ENCODE measurements around the genes NAA16 and VWA8.

GRCh38 chr13:38348728-38349255, 859 bp upstream of the UFM1 start:
- RRBS, result no CpG with 5 or more reads among the region's 11 CpGs

DNA sequence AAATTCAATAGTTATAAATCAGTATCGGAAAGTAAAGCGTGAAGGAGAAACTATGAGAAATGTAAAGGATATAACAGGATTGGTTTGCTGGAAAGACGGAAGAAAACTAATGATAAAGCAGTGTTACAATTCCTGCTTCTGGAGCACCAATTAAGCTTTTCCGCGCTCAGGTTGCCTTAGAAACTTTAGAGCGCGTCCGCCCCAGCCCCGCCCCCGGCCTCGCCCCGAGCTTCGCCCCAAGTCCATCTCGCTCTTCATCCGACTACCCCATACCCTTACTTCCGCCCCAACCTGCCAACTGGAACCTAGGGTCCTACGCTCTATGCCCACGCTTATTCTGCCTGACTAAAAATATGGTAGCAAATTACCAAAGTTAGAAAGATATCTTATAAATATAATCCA, 374 bp upstream of the UFM1 start:
- RRBS, result no CpG with 5 or more reads among the region's 18 CpGs

DNA sequence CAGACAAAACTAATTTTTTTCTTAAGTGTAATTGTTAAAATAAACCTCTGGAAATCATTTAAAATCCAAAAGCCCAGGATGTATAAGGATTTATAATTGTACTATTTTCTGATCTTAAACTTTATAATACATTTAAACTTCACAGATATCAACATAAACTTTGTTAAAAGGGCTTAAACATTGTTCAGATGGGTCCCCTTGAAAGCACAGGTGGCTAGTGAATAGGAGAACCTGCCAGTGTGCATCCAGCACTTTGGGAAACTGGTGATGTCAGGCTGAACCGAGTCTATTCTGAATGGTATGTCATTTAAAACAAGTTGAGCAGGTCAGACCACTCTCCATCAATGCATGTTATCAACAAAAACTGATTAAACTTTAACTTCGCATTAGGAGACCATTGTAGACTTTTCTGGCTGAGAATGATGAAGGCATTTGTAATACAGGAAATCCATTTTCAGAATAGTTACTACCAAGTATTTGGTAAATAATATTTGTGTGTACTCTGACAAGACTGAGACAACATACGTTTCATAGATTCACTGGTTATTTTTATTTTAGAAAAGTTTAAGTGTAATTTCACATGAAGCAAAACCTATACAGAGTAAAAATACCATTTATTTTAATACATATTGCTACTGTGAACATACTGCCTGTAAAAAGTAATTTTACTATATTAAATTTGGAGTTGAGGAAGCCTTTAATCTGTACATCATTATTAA, 50.1 kb upstream of the FREM2 start:
- RRBS, result no CpG with 5 or more reads among the region's 3 CpGs

DNA sequence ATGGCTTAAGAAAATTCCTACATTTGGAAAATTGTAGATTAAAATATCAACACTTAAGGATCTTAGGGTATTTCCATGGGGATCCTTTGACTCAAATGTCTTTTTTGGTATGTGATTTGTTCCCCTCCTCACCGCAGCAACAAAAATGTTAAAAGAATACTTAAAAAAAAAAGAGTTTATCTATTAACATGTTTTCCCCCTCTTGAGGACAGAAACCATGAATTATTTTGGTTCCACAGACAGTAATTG, 243.3 kb downstream of the COG6 start:
- RRBS, result no CpG with 5 or more reads among the region's 1 CpG

- RRBS, result no CpG with 5 or more reads among the region's 4 CpGs
Measured at GRCh38 chr13:40109227-40109873, 453.9 kb downstream of the COG6 start.

- RRBS, result no CpG with 5 or more reads among the region's 2 CpGs
Measured at GRCh38 chr13:40115535-40115833, 460.0 kb downstream of the COG6 start.

- RRBS, result no CpG with 5 or more reads among the region's 7 CpGs
Measured at GRCh38 chr13:40115834-40116589, 460.6 kb downstream of the COG6 start.

DNA sequence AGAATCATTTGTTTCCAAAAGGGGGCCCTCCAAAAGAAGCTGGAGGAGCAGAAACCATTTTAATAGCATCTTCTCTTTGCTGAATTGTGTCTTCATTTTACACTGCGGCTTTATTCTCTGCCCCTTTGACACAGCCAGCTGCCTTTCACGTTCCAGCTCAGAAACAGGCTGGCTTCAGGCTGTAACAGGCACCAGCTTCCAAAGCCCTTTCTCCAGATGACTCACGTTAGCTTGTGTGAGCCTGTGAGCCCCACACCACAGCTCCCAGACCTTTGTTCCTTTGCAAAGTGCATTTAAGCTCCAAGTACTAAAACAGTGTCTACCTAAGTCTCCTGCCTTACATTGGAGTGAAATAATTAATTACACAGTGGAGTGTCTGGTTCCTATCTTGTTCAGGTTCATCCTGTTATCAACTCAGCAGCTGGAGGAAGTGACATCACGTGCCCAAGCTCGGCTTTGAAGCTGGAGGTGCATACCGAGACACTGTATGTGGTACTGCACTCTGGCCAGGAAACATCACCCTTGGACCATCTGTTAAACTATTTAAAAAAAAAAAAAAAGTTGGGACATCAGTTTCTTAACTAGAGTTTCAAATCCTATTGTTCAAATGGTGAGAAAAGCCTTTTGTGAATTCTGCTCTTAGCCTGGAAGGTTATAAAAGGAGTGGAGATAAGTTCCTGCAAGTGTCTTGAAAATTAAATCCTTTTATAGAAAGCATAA, 475.7 kb downstream of the FOXO1 start:
- RRBS, result no CpG with 5 or more reads among the region's 6 CpGs

DNA sequence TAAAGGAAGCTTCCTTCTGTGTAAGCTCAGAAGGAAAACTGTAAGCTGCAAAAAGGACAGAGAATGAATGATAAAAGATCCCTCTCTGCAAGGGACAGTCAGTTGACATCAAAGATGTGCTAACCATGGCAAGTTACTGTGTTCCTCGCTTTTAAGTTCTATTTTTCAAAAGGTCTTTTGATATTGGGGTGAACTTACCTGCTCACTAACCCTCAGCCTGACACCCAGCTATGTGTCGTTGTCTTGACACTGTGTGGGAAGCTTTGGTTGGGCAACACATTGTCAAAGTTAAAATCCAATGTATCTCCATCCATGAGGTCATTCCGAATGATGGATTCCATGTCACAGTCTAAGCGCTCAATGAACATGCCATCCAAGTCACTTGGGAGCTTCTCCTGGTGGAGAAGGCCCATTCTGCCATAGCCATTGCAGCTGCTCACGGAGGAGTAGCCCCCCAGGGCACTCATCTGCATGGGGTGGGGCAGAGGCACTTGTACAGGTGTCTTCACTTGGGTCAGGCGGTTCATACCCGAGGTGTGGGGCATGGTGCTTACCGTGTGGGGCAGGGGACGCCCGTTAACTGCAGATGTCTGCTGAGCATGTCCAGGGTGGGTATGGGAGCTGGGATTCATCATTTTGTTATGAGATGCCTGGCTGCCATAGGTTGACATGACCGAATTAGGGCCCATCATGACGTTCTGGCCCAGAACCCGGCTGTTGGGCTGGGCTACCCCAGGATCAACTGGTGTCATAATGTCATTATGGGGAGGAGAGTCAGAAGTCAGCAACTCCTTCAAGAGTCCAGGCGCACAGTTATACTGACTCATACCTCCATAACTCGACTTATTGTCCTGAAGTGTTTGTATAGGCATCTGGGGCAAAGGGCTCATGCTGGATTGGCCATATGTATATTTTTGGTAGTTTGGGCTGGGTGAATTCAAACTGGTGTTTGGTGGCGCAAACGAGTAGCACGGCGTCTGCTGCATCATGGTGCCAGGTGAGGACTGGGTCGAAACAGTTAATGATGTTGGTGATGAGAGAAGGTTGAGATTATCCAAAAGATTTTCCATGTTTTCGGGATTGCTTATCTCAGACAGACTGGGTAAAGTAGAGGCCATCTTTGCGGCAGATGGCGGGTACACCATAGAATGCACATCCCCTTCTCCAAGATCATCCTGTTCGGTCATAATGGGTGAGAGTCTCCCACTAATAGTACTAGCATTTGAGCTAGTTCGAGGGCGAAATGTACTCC, 106.7 kb downstream of the FOXO1 start:
- RRBS, result no CpG with 5 or more reads among the region's 26 CpGs

- RRBS, result no CpG with 5 or more reads among the region's 1 CpG
Measured at GRCh38 chr13:40598603-40598971, 67.9 kb downstream of the FOXO1 start.

DNA sequence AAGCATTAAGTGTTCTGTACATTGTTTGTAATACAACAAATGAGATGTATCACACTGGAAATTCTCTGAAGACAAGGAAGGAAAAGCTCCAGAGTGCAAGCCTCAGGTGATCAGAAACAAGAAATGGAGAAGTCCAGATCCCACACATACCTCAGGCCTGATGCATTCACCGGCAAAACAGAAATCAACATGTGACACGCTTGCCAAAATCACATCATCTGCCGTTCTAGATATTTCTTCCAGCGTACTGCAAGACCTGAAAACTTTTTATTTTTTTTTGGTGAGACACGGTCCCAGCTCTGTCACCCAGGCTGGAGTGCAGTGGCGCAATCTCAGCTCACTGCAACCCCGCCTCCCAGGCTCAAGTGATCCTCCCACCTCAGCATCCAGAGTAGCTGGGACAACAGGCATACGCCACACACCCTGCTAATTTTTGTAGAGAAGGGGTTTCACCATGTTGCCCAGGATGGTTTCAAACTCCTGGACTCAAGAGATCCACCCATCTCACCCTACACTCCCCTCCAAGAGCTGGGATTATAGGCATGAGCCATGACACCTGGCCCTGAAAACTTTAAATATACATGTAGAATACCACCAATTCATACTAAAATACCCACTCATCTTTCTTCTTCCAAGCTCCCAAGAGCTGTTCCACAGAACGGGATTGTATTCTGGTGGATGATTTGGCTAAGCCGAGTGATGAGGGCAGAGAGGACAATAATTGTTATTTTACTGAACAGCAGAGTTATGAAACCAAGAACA, 48.4 kb downstream of the FOXO1 start:
- RRBS, result no CpG with 5 or more reads among the region's 10 CpGs

DNA sequence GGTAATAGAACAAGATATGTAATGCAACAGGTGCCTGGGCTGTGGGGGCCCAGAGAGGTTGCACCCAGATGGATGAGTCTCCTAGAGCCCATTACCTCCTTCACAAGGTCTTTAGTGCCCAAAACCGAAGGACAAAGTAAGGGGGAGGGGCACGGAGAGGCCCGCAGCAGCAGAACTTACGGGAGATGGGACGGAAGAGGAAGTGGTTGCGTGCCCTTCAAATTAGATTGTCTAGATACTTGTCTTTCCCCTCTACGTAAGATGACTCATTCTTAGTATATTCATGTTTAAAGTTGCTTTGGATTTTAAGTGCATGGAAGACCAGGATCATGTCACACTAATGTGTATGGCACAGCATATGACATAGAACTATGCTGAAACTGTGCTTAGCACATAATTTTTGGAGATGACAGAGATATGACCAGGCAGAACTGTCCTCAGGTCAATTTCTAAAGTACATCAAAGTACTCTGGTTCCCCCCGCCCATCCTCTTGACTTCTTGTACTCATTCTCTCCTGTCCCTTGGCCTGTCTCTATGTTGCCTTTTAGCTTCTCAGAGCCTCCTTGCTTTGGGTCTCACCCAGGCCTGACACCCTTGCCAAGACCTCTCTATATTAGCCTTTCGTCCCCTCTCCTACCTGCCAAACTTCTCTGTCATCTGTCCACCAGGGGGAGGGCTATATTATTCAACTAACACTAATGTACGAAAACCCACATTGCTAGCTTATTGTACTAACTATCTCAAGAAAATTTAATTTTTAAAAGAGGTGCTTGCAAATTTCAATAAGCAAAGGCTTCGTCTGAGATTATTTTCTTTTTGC, 5.9 kb upstream of the MRPS31 start:
- RRBS, result no CpG with 5 or more reads among the region's 11 CpGs

DNA sequence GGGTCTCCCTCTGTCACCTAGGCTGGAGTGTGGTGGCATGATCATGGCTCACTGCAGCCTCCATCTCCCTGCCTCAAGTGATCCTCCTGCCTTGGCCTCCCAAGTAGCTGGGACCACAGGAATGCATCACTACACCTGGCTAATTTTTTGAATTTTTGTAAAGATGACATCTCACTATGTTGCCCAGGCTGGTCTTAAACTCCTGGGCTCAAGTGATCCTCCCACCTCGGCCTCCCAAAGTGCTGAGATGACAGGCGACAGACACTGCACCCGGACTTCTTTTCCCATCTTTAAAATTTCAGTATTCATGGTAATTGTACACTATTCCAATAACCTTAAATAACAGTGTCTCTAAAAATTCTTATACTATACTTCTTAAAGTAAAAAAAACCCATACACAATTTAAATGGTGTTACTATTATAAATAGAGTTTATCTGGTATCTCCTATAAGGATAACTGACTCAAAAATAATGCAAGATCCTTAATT, 89.1 kb downstream of the ELF1 start:
- RRBS, result no CpG with 5 or more reads among the region's 3 CpGs

GRCh38 chr13:40964252-40964851, 54.8 kb downstream of the ELF1 start:
- RRBS, result no CpG with 5 or more reads among the region's 11 CpGs

DNA sequence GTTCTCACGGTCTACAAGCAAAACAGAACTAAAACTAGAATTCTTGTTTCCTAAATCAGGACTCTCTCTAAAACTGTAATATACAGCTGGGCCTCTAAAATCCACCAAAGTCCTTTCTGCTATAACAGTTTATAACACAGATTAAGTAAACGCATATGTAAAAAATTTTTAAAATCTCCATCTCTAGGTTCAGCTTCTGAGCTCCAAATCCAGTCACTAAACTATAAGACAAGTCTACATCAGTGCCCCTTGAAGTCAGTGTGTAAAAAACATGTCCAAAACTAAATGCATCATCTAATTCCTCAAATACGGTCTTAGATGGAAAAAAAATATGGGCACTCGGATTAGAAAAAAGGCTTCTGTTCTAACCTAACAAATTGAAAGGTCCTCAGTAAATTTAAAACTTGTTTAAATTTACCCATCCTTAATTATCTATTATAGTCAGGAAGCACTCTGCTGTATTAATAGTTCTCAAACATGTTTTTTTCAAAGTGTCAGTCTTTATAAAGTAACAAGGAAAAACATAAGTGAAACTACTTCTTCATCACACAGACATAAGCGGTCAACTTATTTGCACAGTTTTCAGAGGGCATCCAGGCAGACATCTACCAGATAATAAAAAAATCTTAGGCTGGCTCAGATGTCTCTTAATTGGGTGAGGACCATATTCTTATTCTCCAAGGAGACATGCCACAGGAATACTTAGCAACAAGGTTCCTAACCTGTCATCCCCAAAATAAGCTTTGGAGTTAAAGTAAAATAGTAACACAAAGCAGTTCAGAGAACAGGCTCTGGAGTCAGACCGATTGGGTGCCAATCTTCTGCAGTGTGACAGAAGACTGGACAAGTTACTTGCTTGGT, 33.5 kb downstream of the ELF1 start:
- RRBS, result no CpG with 5 or more reads among the region's 6 CpGs

DNA sequence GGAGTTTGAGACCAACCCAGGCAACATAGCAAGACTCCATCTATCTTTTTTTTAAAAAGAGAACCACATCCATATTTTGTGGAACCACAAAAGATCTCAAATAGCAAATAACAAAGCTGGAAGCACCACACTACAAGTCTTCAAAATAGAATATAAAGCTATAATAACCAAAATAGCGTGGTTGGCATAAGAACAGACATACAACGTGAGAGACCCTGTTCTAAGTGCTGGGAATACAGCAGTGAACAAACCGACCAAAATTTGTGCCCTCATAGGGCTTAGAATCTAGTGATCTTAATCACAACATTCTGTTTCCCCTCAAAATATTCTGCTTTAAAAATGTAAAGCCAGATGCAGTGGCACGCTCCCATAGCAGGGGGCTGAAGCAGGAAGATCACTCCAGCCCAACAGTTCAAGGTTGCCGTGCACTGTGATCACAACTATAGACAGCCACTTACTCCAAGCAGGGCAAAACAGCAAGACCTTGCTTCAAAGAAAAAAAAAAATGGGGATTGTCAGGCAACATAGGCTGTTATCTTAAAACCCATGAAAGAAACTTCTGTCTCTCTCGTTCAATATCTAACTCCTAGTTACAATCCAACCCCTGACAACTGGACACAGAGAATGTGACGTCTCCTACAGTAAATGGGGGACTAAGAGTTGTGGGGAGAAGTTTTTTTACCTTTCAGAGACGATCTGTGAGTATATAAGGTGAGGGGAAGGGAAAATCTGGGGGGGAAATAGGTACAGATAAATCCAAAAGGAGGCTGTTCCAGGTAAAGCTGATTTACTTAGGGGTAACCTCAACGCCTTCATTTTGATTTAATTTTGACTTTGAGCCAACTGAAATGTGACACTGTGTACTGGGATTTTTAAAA, 17.5 kb downstream of the ELF1 start:
- RRBS, result no CpG with 5 or more reads among the region's 9 CpGs

DNA sequence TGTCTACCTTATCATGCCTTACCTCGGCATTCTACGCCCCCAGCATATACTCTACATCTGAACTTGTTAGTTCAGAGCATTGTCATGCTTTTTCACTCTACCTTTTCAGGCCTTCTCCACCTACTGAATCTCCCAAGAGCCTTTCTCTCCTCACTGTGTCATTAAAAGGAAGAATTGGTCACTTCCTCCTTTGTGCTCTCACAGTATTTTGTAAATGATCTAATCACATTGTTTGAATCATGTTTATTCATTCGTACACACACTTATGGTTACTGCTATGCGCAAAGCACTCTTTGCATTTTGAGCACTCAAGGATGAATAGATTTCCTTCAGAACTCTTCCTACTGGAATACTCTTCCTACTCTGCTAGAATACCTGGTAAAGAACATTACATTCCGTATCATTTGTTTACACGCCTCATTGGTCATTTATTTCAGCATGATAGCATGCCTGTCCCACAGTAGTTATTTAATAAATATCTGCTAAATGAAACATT, 15.8 kb upstream of the ELF1 start:
- RRBS, result no CpG with 5 or more reads among the region's 6 CpGs

DNA sequence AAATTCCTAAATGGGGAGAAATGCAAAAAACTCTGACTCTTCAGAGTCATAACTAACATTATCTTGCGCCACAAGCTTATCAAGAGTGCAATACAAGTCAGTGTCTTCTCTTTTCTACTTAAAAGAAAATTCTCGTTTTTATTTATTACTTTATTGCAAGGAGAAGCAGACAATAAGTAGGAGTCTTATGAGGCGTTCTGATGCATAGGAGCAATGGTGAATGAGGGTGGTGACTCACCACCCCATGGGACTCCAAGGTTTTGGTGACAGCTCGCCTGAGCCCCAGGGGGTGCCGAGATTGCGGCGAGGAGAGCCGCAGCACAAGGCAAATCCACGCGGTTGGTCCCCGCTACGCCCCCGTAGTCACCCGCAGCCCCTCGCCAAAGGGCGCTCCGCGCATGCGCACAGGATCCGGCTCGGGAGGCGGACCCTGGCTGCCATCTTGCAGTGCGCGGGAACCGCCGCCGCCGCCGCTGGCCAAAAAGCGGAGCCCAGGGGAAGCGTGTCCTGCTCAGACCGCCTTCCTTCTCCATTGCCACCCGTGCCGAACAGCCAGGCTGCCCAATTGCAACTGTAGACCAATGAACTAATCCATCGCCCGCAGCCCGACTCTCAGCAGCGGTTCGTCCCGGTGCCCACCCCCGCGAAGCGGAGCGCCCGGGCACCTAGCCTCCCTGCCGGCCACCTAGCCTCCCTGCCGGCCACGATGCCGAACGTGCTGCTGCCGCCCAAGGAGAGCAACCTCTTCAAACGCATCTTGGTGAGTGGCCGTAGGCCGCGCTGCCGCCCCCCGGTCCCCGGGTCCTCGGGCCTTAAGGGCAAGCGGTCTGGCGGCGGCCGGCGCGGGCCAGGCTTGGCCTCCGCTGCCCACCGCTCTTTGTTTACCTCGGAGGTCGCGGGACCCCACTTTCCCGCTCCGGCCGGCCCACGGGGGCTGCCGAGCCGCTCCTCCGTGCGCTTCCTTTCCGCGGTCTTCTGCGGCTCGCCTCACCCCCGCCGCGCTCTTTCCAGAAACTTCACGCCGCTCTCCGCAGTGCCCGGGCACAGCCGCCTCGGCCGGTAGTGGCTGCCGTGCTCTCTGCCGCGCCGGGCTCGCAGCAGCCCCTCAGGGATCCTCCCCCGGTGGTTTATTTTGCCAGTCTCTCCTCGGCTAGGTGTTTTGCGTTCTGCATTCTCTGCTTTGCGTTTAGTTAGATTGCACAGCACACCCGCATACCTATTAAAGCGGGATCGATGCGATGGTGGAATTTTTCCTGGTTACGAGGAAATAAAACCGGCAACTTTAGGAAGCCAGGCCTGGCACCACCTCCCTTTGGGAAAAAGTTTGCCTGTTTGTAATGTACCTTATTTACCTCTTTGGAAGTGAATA, at the start of gene NAA16:
Gene NAA16 (plus strand): TSS at position 445 of the 1,369 bp plus-strand sequence.
- RRBS, result 1% methylated on average over 25 of the region's 107 CpGs

DNA sequence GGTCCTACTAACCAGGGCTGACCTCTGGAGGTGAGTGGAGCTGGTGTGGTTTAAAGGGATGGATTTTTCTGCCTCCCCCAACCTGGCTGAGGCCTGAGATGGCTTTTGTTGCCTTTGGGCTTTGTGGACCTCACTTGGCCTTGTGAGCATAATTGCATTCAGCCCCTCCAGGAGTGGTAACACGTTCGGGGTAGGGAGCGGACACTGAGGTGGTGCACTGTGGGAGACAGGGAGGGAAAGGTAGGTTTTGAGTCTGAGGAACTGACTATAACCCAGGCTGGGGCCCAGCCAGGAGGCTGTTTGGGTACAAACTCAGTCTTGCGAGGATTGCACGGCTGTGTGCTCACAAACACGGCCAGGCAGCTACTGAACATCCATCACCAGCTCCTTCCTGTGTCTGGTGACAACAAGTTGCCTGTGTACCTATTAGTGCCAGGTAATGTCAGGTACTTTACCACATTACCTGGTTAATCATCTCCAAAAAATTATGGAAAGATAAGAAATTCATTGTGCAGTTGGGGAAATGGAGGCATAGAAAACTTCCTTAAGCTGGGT, 97.6 kb downstream of the RGCC start:
- RRBS, result no CpG with 5 or more reads among the region's 6 CpGs

DNA sequence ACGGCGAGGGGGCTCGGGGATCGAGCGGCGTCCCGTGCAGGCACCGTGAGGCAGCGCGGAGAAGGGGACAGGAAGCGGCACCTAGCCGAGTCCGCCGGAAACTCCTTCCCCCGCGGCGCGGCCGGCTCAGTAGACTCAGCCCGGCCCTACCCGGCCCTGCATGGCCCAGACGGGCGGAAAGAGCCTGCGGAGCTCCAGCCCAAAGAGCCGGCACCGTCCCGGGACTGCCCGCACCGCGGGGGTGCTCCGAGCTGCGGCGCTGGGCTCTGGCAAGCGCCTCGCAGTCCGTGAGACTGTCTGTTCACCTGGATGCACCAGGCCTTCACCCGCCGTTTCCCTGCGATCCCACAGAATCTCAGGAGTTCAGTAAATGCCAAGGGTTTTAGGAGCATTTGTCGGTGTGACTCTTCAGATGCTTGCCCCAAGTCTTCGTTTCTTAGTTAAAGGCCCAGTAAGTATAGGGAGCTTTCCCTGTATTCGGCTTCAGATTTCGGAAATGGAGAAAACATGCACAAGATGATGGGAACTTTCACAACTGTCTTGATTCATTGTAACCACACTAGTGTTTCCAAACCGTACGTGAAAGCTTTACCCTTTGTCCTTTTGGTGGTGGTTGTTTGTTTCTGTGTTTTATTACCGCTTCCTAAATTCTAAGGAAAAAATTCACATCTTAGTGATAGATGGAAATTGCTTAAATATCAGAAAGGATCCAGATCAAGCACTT, at the start of gene VWA8:
Gene VWA8 (minus strand): TSS at position 72 of the 724 bp plus-strand sequence.
- RRBS, result under 1% methylated on average over 9 of the region's 46 CpGs